Parietal lobe (tissue), 2 donors: Measurements from ENCODE around the gene NCKAP5.

DNA sequence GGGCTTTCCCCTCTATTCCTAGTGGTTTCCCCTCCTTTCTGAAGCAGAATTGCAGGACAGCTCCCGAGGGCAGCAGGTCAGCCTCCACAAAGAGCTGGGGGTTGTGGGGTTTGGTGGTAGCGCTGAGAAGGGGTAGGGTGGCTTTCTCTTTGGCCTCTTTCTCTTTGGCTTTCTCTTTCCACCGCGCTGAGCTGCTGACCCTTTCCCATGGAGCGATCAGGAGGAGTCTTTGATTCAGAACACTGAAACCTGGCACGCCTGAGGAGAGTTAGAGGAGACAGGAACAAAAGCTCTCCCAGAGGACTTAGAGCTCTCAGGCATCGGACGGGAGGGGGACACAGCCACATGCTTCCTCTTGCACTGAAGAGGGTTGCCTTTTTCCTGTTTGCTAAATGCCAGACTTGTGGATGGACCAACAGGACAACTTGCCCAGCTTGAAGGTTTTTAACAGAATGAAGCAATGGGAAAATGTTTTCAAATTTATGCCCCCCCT is 3.7 kb upstream of the PTPN18 start:
- RAMPAGE, long total RNA, result no peak

GRCh38 chr2:130385196-130385735 is 29.4 kb downstream of the PTPN18 start:
- RAMPAGE, long total RNA, result no peak

GRCh38 chr2:130388383-130388960 is 32.6 kb downstream of the PTPN18 start:
- RAMPAGE, long total RNA, result no peak

GRCh38 chr2:130390869-130392019 is 35.4 kb downstream of the PTPN18 start:
- RAMPAGE, long total RNA, result no peak

DNA sequence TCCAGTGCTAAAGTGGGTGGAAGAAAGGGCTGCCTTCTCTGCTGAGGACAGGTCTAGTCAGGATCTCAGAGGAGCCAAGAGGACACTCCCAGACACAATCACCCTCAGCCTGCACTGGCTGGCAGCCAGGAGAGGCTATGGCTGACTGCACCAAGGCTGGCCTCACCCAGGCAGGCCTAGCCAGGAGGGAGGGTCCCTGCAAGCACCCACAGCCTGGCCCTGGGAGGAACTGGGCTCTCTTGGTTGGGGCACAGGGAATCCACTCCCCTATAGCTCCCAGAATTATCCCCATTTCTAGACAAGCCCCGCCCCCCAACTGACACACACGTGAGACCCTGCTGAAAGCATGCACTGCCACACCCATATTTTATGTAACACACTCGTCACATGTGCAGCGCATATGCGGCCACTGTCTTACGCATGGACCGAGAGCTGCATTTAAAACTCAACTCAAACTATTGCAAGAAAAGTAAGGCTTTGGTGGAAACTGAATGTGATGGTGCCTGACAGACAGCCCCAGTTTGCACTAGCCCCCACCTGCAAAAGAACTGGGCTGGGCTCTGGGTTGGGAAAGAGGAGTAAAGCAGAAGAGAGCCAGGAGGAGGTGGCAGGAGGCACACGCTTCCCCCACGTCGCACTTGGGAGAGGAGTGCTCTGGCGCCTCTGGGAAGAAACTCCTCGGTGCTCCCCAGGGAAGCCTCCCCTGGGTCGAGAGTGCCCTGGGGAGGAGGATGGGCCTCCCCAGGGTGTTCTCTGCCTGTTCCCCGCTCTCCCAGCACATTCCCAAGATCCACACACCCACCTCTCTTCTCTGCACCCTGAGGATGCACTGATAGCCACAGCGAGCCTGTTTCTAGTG is 28.9 kb upstream of the ARHGEF4 start:
- RAMPAGE, long total RNA, result no peak

DNA sequence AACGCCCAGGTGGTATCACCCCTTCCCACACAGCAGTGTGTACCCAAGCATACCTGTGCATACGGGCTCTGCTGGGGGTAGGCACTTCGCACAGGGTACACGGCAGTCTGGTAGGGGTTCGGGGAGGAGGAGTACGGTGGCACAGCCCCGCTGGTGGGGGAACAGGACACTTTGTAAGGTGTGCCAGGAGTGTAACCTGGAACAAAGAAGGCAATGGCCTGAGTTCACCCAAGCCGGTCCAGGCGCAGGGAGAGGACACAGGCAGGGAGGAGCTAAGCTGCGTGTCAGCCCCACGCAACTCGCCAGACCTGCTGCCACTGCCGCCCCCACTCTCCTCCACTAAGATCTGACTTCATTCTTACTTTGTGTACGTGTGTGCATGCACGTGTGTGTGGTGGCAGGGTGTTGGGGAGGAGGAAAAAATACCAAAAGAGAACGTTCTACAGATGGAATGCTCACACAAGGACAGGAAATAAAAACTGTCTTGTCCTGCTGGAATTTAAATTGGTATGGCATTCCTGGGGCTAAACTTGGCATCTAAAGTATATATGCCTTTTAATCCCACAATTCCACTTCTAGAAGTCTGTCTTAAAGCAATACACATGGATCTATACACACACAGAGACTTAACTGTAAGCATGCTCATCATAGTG is 37.6 kb downstream of the FAM168B start:
- RAMPAGE, long total RNA, result no peak

DNA sequence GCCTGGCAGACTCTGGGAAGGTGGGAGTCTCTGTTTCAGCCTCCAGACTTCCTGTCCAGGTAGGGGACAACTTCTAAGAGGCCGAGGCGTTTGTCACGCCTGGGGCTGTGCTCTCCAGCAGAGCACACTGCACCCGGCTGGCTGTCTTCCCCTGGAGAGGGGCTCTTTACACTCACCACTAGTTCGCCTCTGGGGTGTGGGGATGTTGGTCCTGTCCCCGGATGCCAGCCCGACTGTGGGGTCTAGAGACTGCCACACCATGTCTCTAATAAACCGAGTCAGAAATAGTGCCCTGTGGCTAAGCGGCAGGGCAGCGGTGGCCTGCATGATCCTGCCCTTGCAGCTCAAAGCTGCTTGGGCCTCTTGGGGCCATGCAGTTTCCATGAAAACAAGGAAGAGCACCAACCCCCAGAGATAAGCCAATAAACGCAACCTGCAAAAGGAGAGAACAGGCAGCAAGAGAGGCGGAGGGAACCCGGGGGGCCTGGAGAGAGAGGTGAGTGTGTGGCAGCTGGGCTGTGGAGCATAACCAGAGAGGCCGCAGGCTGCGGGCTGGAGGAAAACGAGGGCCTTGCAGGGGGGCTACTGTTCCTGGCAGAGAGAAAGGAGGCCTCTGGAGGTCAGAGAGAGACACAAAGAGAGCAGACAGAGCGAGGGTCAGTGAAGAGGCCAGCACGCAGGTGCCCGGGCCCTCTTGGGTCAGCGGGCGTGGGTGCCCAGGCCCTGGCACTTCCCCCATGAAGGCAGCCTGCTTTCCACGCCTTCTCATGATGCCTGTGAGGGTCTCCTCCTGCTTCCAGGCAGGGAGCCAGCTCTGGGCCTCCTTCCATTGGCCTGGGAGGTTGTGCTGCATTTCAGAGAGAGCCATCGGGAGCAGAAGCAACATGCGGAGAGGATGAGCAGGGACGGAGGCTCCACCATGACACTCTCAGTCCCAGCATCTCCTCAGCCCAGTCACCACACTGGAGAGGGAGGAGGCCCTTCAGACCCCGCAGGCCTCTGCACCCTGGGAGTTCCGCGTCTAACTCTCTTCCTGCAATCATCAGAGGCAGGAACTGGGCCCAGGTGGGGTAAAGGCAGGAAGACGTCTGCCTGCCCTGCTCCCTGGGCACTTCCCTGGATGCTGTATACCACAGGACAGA is 1.5 kb downstream of the MZT2A start:
- RAMPAGE, long total RNA, result no peak

DNA sequence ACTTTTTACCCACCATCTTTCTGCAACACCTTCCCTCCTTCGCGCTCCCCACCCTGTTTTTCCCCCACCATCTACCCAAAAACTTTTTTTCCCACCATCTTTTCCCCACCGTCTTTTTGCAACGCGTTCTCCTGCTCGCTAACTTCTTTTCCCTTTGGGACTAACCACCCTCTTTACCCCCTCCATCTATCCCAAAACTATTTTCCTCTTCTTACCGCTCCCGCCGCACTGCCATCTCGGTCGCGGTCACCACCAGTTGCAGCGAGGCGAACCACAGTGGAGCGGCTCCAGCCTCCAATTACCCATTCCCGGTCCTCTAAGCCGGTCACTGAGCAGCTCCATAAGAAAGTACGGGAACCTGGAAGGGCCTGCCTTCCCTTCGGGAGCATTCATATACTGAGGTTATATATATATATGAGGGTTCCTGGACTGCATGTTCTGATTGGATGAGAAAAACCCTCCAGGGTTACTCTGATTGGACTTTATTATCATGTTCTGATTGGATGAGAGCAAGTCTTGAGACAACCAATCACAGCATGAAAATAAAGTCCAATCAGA is 15.3 kb downstream of the CCDC74A start:
- RAMPAGE, long total RNA, result no peak

DNA sequence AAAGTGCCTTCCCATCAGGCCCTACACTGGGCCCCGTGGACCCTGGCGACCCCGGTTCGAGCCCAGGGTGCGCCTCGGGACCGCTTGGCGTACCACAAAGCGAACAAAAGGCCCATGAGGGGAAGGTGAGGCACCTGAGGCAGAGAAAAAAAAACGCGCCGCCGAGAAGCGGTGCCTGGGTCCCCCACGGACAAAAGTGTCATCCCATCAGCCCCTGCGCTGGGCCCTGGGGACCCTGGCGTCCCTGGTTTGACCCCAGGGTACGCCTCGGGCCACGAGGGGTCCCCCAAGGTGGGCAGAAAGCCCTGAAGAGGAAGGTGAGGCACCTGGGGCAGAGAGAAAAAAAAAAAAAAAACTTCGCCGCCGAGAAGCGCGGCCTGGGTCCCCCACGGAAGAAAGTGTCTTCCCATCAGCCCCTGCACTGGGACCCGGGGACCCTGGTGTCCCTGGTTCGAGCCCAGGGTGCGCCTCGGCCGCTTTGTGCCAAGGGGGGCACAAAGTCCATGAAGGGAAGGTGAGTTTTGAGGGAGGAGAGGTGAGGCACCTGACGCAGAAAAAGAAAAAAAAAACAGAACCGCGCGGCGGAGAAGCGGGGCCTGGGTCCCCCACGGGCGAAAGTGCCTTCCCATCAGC is 226.8 kb downstream of the CCDC74A start:
- RAMPAGE, long total RNA, result no peak

DNA sequence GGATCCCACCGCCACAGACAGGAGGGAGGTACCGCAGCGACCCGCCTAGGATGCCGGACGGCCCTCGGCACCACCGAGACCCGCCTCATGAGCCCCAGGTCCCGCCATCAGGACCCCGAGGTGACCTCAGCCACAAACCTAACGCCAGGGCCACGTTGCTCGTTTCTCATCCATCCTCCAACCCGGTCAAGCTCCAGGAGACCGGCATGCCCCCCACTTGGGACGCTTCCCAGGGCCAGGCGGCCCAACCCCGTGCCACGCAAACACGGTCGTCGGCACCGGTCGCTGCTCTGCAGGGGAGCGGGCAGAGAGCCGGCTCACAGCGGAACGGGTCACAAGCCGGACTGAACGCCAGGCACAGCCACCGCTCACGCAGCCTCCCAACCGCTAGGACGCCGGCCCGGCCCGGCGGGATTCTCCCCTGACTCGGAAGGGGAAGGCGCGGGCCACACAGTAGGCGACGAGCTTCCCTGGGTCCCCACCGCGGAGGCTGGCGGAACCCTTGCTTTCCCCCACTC is 95.3 kb upstream of the ANKRD30BL start:
- RAMPAGE, long total RNA, result no peak

- RAMPAGE, long total RNA, result no peak
These were observed 23.4 kb downstream of the GPR39 start for GRCh38 chr2:132439739-132440615.

GRCh38 chr2:132462834-132463495 is 46.4 kb downstream of the GPR39 start:
- RAMPAGE, long total RNA, result no peak

- RAMPAGE, long total RNA, result no peak
These were observed 112.3 kb upstream of the LYPD1 start for GRCh38 chr2:132782203-132782790.

DNA sequence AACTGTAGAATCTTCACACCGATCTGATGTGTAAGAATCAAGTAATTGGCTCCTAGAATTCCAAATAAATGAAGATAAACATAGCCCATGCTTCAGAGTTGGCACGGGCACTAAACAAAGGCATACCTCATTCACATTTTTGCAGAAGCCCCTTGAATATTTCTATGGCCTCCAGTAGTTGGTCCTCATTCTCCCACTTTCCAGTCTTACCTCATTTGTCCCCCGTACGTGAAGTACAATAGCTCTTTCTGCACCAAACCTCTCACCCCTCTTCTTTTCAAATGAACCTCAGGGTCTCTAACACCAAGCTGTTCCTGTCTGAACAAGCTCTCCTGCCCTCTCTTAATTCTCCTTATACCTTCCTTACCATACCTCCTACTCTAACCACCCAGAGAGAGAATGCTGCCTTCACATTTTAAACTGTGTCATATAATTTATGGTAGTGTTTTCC is 418.2 kb upstream of the LYPD1 start:
- RAMPAGE, long total RNA, result no peak

DNA sequence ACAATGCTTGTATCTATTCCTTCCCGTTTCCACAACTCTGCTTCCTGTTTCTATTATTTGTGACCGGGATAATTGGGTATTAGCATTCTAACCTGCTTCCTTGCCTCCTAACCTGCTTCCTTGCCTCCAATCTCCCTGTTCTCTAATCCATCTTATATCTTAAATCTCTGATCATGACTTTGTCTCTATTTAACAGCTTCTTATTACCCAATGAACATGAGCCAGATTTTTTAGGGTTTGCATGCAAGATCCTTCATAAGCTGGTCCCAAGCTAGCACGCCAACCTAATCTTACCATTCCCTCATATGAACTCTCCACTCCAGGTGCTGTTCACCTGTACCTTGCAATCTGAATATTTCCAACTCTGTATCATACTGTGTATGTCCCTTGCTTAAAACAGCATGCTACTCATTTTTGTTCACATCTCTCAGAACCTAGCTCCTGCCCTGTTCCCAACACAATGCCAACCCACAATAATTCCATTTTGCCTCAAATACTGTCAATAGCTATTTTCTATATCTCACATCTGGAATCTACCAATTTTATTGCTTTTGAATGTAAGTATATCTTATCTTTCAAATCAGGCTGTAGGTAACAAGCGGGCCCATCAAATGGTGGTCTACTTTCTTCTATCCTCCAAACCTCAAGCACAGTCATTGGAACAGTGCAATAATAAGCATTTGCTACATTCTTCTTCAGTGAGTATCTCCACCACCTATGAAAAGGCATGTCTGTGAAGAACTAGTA is 411.5 kb downstream of the NCKAP5 start:
- RAMPAGE, long total RNA, result no peak

- RAMPAGE, long total RNA, result no peak
These were observed at the start of gene NCKAP5 for GRCh38 chr2:133568006-133568901. Gene NCKAP5 (minus strand): TSS chr2:133568463.

GRCh38 chr2:134181134-134181621 is 72.7 kb upstream of the MGAT5 start:
- RAMPAGE, long total RNA, result no peak

DNA sequence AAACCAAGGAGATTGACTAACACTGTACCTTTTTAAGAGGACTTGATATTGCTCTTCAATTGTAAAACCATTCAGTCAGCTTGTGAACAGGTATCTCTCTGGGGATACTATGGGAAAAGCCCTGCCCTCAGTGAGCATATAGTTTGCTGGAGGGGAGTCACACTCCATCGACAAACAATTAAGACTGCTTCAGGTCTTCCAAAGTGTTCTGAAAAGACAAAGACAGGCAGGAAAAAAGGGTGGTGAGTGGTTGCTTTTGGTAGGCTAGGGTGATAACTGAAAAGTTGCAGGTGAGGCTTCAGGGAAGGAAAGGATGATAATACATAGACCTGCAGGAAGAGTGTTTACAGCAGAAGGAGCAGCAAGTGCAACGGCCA is 49.2 kb upstream of the MGAT5 start:
- RAMPAGE, long total RNA, result no peak

DNA sequence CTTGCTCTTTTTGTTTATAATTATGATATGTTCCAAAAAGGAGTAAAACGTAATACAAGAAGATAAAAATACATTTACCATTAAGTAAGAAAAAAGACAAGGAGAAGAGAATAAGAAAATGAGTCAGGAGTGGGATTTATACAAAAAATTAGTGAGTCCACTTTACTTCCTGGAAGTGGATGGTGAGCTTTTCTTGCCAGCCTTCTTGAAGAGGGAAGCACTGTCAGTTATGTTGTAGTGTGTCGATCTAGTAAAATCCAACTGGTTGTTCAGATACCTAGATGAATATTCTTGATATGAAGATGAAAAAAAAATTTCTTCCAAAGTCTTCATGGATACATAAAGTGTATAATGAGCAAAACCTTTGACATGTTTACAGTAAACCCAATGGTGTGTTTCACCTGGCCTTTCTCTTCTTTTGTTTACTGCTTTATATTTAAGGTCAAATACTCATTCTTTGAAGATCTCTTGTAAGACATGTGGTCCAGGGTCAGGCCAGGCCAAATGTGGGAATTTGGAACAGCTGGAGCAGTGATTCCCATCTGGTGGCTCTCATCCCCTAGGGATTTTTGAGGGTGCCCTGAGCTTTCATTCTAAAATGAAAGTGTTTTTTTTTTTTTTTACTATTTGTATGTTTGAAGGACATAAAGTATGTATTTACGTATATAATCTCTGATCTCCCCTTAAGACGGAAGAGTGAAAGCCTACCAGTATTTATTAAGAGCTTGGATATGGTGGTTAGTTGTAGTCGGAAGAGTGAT is 13.9 kb upstream of the MGAT5 start:
- RAMPAGE, long total RNA, result no peak

GRCh38 chr2:134248294-134248976 is 5.4 kb upstream of the MGAT5 start:
- RAMPAGE, long total RNA, result no peak